ENCODE measurements around a stretch of chr3.

- RRBS, result no CpG with 5 or more reads among the region's 10 CpGs
Observed at GRCh38 chr3:61907456-61908121, 346.2 kb downstream of the PTPRG start.

GRCh38 chr3:62191303-62191810 lies 127.5 kb upstream of the C3orf14 start:
- RRBS, result no CpG with 5 or more reads among the region's 9 CpGs

GRCh38 chr3:62242802-62243526 lies 75.9 kb upstream of the C3orf14 start:
- RRBS, result no CpG with 5 or more reads among the region's 13 CpGs

DNA sequence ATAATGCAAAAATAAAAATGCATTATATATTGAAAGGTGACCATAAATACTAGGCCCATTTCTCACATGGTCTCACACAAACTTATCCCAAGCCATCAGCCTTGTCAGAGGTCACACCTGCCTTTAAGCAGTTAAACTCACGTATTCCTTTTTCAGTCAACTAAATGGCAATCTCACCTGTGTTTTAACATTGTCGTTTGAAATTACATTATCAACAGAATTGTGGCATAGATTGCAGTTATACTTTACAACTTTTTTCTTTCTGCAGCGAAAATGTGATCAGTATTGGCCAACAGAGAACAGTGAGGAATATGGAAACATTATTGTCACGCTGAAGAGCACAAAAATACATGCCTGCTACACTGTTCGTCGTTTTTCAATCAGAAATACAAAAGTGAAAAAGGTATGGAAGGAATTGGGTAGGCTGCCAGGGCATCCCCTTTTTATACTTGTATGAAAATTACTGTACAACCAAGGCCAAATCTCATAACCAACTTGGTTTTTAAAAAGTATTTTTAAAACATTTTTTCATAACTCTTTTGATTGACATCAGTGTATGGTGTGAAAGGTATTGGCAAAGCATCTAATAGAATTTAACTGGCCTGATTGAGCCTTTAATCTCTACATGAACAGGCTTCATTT lies 49.9 kb upstream of the C3orf14 start:
- RRBS, result no CpG with 5 or more reads among the region's 6 CpGs

GRCh38 chr3:63167200-63167535 lies 110.9 kb upstream of the SYNPR start:
- RRBS, result no CpG with 5 or more reads among the region's 5 CpGs

GRCh38 chr3:63979387-63980341 lies 43.6 kb downstream of the PSMD6 start:
- RRBS, result no CpG with 5 or more reads among the region's 12 CpGs

DNA sequence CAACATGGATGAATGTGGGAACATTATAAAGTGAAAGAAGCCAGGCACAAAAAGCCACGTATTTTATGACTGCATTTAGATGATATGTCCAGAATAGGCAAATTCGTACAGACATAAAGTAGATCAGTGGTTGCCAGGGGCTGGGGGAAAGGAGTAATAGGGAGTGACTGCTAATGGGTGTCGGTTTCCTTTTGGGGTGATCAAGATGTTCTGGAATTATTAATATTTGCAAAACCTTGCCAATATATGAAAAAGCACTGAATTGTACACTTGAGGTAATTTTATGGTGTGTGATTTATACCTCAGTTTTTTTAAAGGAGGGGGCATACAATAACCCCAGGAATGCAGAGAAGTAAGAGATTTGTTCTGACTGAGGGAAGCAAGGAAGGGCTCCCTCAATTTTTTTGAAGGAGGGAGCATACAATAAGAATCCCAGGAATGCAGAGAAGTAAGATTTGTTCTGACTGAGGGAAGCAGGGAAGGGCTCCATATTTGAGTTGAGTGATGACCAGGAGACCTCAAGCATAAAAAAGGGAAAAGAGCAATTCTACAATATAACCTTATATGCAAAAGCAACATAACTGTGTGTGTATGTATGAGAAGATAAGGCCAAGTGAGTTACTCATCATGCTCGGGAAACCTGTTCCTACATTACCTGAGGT lies 6.2 kb downstream of the PSMD6 start:
- RRBS, result no CpG with 5 or more reads among the region's 4 CpGs

DNA sequence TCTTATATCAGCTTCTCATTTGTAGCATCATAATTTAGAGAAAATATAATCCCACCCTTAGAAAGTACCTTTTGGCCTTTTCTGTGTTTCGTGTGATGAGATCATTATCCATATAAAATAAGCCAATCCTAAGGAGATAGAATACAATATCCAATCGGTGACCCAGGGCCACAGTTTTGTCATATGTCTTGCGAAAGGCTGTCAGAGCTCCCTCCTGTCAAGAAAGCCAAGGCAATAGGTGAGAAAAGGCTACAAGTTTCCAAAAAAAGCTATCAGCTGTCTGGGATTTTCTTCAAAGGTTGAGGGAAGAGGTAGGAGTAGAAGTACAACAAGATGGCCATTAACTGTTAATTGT lies 4.1 kb downstream of the PSMD6 start:
- RRBS, result no CpG with 5 or more reads among the region's 3 CpGs

DNA sequence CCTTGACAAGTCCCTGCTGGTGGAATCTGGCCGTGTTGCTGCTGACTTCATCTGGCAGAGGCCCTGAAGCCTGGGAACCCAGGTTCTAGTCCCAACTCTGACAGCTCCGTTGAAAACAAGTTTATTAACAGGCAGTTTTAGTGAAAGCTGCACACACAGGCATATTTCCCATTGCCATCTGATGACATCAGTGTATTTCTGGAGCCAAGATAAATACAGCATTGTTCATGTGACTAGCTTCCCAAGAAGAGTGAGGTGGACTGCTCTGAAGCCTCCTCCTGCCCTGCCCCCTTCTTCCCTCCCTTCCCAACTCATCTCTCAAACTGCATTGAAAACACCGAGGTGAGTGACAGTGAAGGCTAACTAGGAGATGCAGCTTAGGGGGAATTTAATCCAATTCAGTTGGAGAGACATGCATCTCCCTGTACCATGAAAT lies 38.1 kb downstream of the PRICKLE2 start:
- RRBS, result no CpG with 5 or more reads among the region's 3 CpGs

DNA sequence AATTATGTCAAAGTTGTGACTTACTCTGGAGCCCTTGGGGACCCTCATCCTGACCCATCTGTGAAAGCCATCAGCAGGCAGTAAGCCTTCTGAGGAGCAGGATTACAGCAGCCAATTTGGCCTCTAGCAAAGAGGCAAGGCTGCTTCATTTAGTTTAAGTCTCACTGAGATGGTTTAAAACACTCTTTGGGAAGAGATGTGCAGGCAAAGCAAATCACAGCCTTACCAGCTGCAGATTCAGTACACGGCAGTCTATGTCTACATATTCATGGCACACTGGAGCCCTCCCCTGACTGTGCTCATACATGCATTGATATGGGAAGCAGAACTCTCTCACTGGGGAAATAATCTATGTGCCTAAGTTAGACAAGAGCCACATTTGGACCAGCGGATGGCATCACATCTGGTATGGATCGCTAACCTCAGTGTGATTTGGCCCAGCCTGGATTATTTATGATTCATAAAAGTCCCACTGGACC lies 1.5 kb downstream of the PRICKLE2 start:
- RRBS, result no CpG with 5 or more reads among the region's 3 CpGs

DNA sequence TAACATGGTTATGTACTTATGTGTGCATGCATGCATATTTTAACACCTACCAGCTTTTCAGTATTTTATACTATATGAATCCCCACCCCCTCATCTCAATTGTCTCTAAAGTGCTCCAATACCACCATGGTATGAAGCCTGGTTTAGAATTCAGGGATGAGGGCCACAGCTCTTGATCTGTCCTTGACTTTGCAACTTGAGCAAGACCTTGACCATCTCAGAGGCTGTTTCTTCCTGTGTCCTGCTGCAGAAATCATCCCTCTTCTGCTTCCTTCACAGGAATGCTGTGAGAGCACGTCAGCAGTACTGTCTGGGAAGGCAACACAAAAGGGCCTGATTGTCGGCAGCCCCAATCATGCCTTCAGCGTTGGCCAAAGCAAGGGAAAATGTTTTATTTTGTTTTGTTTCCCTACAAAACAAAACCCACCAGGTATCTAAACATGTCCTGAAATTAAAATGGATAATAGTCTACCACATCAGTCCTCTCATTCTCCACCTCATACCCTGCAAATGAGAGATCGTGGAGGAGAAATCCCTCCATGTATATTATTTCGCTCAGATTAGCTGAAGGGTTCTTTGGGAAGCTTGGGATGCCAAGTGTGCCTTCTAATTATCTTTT lies 16.3 kb upstream of the PRICKLE2 start:
- RRBS, result no CpG with 5 or more reads among the region's 5 CpGs

DNA sequence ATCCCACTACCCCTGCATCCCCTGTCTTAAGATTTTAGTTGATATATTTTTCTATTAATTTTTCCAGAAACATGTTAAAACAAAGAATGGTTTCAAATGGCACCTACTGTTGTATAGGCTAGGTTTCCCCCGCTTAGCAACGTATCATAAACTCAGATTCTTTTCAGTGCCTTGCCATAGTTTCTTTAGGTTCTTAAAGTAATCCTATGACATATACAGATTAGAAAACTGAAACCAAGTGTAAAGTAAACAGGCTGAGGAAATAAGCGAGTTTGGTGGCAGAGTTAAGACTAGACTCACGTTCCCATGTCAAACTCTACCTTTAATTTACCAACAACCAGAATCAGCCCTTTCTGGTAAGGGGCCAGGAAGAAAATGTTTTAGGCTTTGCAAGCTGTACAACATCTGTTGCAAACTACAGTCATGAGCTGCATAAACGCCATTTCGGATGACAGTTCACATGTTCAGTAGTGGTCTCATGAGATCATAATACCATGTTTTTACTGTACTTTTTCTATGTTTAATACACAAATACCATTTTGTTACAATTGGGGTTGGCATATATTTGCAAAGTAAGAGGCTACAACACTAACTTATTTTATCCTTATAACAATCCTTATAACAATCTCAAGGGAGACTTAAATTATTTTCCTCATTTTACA lies 128.0 kb upstream of the PRICKLE2 start:
- RRBS, result no CpG with 5 or more reads among the region's 6 CpGs

- RRBS, result no CpG with 5 or more reads among the region's 10 CpGs
Observed at GRCh38 chr3:64601836-64602672, 85.7 kb downstream of the ADAMTS9 start.

DNA sequence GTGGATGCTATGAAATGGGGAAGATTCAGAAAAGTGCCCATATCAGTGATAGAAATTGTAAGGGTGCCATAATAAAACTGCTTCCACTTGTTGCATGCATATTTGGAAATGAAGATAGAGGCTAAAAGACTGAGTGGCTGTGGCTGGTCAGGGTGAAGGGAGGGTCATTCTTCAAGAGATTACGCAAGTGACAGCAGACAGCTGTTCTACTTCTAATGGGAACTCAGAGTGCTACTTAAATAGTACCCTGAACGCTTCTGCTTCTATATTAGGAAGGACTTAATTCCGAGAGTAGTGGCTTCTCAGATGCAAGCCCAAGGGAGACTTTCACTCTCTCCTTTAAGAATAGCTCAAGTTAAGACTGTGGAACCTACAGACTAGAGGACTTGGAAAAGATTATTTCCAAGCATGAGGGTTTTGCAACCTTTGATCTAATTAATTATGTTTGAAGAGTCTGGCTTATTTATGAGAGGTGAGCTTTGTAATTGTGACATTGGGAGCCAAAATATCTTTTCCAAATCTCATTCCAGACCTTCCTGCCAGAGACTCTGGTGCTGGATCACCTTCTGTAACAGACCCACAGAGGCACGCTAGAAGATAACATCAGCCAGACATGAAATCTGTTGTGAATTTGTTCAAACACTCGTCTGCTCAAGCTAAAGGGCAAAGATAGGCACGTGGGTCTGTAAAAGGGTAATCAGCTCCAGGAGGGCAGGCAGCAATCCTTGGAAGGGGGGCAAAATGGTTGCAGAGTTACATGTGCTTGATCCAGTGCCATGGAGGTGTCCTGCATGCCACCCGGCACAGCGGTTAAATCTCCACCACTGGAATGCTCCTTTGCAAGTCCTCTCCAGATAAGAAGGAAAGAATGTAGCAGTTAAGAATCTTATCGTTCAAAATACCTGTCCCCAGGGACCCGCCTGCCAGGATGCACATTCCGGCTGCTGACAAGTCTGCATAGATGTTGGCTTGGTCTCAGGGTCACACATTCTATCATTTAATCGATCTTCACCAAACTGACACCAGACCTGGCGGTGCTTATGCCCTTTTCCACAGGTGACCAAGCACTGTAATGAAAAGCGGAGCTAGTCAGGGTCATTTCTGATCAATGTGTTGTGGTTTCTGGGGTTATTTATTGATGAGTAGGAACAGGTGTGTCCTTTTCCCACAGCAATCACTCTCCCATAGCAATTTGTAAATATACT lies 75.0 kb downstream of the ADAMTS9 start:
- RRBS, result no CpG with 5 or more reads among the region's 14 CpGs

DNA sequence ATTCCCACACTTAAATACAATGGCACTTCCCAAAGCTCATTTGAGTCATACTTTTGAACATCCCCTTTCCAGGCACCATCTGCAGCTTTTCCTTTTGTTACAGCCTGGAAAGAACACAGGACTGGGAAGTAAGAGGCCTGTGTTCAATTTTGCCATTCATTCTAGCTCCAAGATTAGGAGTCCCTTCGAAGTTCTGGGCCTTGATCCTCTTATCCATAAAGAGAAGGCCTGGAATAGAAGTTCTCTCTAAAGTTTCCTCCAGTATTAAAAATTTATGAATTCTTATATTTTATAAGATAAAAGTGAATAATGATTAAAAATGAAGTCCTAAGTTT lies 18.5 kb downstream of the ADAMTS9 start:
- RRBS, result no CpG with 5 or more reads among the region's 1 CpG

DNA sequence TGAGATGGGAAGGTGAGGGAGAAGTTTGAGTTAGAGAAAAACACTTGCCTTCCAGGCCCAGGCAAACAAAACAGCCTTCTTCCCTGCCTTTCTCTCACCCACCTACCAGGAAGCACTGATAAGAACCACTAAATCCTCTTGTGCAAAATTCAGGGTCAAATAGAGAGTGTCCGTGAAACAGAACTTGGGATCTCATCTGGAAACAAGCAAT lies 11.0 kb downstream of the ADAMTS9 start:
- RRBS, result no CpG with 5 or more reads among the region's 1 CpG

GRCh38 chr3:64907913-64908941 lies 220.4 kb upstream of the ADAMTS9 start:
- RRBS, result no CpG with 5 or more reads among the region's 10 CpGs

DNA sequence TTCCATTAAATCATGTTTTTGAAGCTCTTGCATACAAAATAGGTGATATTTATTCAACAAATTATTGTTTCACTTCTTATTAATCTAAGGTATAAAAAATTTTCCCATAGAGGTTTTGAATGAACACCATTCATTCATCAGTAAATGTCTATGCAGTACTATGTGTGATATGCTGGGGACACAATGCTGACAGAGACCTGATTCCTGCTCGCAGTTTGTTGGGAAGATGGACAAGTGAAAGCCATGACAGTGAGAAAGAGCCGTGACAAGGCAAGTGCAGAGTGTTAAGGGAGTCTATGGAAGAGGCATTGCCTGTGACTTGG lies 337.9 kb upstream of the ADAMTS9 start:
- RRBS, result no CpG with 5 or more reads among the region's 2 CpGs

DNA sequence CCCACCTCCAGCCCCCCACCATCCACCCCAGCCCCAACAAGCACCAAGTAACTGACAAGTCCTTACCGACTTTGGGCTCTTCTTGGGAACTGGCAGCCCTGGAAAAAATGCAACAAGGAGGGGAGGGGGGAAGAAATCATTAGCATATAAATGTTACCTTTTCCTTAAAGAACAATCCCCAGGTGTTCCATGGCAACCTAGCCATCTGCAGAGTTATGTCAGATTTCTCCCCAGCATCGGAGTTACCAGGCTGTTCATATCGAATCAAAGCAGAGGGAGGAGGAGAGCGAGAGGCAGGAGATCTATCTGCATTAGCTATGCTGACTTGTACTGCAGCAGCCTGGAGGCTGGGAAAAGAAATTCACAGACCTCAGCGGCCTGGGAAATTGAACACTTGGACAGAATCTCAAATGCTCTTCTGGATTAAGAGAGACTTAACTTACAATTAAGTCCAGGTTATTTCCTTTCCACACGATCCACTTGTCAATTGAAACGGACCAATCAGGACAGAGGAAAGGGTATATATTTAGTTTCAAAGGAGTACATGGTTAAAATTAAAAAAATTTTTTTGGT lies 637.3 kb downstream of the MAGI1 start:
- RRBS, result no CpG with 5 or more reads among the region's 7 CpGs